PFSK-1 (cell line): ENCODE measurements around the gene CHD8.

DNA sequence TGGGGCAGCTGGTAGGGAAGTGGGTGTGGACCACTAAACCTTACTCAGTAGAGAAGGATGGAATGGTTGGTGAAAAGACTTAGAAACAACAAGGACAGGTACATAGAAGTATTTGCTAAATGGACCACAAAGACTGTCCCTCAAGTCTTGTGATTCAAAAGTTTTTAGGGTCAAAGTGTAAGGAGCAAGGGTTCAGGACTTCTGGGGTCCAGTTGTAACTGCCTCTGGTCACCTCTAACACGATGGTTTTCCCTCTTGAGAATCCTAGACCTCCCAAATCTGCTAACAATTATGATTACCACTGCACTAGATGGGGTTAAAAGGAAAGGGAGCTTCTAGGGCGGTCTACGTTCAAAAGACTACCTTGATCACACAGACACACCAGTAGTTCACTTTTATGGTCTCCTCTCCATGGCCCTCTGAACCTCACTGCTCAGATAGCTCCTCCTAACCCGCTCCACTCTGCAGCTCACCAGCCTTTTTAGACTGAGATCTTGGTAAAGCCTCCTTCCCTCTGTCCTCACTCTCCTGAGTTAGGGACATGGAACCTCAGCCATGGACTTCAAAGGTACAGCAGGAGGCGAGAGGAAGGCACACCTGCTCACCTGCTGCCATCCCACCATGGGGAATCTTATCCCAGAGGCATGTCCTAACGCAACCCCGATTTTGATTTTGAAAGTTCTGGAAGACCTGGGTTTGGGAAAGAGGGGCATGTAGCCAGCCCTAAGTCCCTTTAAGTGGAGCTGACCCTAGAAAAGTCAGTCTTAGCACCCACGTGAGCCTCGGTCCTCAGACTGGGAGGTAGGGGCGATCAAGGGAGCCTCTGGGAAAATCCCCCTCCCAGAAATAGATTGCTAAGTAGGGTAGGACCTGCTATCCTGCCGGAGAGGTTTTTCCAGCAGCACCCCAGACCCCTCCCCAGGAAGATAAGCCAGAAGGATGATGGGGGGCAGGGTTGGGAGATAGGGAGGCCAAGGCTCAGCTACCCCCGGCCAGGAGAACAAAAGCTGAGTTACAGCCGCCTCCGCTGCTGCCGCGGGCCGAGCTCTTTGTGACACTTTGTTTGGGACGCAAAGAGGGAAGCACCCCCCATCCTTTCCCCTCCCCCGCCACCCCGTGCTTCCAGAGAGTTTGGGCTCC is 1.4 kb downstream of the ZNF219 start:
- RRBS, result 9% methylated on average over 2 of the region's 20 CpGs

- RRBS, result no CpG with 5 or more reads among the region's 11 CpGs
These were observed 850 bp upstream of the ZNF219 start for GRCh38 chr14:21099145-21099864.

DNA sequence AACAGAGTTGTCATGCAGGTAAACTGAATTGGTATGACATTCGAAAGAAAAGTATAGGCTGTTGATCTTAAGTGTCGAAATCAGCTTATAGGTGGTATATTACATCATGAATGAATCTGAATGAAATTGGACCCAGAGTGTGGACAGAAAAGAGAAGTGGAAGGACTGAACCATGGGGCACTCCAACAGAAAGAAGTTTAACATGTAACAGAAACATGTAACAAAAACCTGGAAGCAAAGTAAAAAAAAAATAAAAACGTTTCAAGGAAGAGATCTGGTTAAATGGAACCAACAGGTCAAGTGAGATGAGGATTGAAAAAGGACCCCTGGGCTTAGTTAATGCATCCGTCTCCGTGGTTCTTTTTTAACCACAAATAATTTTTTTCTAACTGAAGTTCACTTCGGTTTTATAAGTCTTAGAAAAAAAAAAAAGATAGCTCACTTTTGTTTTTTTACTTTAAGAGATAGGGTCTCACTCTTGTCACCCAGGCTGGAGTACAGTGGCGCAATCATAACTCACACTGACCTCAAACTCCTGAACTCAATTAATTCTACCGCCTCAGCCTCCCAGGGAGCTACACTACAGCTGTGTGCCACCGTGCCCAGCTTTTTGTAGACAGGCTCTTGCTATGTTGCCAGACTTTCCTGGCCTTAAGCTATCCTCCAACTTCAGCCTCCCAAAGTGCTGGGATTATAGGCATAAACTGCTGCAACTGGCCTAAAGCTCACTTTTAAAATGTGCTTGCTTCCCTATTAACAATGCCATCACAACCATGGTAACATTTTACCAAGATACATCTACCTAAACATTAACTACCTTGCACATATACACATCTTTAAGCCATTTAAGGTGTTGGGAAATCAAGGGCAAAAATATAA is 11.9 kb downstream of the HNRNPC start:
- RRBS, result no CpG with 5 or more reads among the region's 9 CpGs

GRCh38 chr14:21352320-21353094 is 31.3 kb downstream of the SUPT16H start:
- RRBS, result no CpG with 5 or more reads among the region's 14 CpGs

DNA sequence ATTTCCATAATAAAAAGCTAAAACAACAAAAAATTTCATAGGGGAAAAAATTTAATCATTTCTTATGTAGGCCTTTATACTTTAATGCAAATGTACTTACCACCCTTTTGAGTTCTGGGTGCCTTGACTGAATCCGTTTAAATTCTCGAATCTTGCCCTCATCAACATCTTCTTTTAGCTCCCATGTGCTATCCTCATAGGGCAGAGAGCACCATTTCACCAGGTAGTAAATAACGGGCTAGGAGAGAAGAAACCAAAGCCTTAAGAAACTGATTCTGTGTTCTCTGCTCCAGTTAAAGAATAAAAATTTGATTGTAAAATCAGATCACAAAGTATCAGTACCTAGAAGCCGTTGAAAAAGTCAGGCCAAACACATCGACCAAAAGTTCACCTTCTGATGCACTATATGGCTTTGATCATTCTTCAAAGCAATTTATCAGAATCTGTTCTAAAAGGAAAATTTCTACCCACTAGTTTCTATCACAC is 26.0 kb upstream of the SUPT16H start:
- RRBS, result no CpG with 5 or more reads among the region's 5 CpGs

DNA sequence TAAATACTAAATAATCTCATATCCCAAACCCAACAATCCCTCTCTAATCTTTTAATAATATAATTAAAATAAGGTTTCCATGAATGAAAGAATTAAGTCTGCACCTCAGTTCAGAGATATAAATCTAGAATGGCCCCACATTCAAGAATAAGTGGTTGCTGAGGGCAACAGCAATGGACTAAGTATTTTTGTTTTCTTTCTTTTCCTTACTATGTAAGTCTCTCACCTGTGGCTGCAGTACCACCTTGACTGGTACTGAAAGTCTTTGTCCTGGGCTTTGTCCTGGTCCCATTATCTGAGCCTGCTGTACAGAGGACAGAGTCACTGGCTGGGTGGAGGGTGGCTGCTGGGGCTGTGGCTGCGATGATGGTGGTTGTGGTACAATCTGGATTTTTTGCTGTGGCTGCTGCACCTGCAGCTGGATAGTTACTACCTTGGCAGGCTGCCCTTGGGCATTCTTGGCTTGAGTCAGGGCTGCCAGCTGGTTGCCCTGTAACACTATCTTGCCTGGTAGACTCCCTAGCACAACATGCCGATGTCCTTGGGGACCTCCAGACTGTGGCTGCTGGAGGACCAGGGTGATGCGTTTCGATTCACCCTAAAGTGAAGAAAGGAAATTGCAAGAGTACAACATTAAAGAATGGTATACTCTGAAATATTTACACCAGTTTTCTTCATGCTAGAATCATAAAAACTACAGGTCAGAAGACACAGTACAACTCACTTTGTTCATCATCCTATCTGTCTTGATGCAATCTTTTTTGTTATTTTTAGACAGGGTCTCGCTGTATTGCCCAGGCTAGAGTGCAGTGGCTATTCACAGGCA is 27.0 kb downstream of the CHD8 start:
- RRBS, result no CpG with 5 or more reads among the region's 5 CpGs

DNA sequence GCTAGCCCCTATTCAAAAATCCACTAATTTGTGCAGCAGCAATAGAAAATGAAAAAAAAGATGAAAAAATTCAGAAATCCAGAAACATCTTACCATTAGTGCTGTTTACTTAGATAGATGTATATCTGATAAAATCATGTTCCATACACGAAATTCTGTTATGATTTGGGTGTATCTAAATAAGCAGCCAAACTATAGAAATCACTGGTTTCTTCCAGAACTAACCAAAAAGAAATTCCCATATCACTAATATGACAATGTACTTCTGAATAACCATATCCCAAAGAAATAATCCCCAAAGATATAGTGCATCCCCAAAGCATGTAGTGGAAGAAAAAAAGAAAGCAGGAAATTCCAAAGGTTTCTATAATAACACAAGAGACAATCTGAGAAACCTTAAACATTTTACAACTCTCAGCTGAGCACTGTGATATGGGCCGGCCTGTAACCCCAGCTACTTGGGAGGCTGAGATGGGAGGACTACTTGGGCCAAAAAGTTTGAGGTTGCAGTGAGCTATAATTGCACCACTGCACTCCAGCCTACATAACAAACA is 5.8 kb downstream of the CHD8 start:
- RRBS, result no CpG with 5 or more reads among the region's 2 CpGs

- RRBS, result under 1% methylated on average over 7 of the region's 53 CpGs
These were observed at the start of gene CHD8 for GRCh38 chr14:21455648-21456683. CHD8 (minus strand) TSS chr14:21456123.

DNA sequence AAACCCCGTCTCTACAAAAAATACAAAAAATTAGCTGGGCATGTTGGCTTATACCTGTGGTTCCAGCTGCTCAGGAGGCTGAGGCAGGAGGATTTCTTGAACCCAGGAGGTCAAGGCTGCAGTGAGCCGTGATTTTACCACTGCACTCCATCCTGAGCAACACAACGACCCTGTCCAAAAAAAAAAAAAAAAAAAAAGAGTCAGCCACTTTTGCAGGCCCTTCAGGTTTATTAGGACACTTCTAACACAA is 269 bp downstream of the OR4E1 start:
- RRBS, result no CpG with 5 or more reads among the region's 3 CpGs

DNA sequence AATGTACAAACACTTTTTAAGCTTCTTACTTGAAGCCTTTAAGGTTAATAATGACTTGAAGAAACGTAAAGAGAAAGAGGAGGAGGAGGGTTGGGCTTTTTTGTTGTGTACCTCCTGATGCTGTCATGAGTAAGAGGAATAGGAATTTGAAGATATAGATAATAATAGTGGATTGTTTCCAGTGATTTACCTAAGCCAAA is 126.5 kb upstream of the OR4E1 start:
- RRBS, result no CpG with 5 or more reads among the region's 1 CpG

GRCh38 chr14:21851477-21851986 is 177.9 kb upstream of the OR4E1 start:
- RRBS, result no CpG with 5 or more reads among the region's 4 CpGs

DNA sequence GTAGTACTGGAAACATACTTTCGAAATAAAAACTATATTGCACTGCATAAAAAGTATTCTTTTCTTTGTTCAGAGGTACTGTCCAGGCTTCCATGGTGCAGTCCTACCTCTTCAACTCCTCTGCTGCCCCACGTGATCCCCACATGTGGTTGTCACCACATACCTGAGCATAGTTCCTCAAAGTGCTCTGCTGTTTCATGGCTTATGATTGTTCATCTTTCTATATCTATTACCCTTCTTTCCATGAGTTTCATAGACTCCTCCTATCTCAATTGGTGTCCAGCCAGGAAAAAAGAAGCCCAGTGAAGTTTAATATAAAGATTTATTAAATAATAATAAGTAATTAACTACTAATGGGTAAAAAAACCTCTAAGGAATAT is 317.6 kb upstream of the OR4E1 start:
- RRBS, result no CpG with 5 or more reads among the region's 2 CpGs

GRCh38 chr14:22158962-22159661 is 429.9 kb downstream of the DAD1 start:
- RRBS, result no CpG with 5 or more reads among the region's 6 CpGs

DNA sequence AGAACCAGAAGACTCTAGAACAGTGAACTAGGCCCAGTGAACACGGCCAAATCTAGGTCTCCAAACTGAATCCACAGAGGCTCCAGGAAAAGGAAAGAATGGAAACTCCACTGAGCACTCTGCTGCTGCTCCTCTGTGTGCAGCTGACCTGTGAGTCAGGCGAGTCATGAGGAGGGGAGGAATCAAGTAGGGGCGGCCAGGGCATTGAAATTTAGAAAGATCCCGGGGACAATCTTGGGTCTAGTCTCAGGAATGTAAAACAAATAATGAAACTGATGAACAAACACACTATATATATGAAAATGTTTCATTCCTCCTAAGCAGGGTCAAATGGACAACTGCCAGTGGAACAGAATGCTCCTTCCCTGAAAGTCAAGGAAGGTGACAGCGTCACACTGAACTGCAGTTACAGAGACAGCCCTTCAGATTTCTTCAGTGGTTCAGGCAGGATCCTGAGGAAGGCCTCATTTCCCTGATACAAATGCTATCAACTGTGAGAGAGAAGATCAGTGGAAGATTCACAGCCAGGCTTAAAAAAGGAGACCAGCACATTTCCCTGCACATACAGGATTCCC is 323.3 kb downstream of the DAD1 start:
- RRBS, result no CpG with 5 or more reads among the region's 5 CpGs

- RRBS, result no CpG with 5 or more reads among the region's 4 CpGs
These were observed 308.2 kb downstream of the DAD1 start for GRCh38 chr14:22280817-22281263.

GRCh38 chr14:22305507-22306322 is 283.3 kb downstream of the DAD1 start:
- RRBS, result no CpG with 5 or more reads among the region's 6 CpGs

DNA sequence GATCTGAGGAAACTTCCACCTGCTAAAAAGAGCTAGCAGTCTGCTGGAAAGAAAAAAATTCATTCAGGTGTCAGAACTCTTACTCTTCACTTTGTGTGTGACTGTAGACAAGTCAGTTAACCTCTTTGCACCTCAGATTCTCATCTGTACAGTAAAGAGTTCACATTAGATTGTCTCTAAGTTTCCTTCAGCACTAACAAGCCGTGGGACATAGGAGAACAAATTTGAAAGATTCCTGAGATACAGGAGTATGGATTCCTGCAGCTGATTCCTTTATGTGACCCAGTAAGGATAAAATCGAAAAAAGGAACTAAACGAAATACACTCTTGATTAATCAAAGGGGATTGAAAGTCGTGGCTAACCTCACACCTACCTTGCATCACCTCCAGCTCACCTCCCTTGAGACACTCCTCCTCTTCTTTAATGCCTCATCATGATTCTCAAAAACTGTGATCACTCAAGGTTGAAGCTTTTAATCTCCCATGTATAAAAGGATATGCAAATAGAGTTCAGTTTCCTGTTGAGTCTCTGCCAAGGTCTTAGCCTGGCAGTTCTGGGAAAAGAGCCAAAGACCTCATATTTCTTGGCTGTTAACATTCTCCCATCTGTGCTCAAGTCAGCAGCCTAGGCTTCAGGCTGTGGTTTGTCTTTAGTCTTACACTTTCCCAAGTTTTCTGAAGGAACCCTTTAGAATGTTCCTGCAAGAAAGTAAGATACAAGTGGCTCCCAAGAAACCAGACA is 156.6 kb downstream of the DAD1 start:
- RRBS, result no CpG with 5 or more reads among the region's 4 CpGs

DNA sequence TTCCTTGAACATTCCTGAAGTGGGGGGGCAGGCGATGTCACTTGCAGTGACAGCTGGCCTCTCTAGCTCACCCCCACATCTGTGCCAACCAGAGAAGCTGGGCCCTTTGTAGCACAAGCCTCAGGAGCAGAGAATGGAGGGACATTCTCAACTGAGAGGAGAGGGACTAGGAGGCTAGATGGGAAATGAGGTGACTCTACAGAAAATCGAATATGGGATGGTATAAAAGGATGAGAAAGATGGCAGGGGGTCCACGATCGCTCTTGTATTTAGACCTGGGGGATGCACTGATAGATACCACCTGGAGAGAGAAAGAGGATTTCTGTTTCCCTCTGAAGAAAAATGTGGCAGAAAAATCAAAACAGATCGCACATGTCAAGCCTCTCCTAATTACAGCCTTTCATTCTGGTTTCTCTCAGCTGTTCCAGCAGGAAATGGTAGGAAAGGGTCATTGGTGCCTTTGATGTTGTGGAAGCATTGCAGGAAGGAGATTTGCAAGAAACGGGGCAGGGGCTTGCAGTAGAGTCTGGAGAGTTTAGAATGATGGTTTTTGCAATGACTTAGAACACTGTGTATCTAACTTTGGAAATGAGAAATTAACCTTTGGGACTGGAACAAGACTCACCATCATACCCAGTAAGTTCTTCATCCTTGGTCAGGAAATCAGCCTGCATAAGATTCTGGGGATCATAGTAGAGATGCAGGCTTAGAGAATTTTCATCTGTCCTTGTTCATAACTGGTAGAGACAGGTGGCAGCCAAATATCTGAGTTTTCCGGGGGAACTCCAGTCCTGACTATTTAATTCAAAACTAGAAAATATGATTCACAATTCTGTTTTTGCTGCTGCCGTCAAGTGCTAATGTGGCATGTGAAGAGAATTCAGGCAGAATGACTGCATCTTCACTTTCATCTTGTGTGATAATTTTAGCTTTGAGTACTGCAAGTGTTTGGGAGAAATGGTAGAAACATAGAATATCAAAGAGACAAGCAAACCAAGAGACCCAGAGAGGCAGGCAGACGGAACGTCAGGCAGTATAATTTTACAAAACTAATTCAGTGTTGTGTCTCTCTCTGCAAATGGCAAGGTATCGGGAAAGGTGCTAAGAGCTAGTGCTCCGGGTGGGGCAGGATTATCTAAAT is 98.7 kb downstream of the DAD1 start:
- RRBS, result no CpG with 5 or more reads among the region's 12 CpGs

GRCh38 chr14:22492510-22493102 is 96.4 kb downstream of the DAD1 start:
- RRBS, result no CpG with 5 or more reads among the region's 9 CpGs

DNA sequence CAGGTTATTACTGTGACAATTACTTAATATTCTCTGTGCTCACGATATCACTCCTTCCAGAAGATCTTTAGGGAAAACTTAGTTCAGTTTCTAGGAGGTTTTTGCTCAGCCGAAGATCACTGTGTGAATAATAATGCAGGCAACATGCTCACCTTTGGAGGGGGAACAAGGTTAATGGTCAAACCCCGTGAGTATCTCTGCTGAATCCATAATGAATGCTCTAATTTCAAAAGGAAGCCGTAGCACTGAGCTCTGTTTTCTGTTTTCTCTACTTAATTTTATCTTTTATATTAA is 87.6 kb downstream of the DAD1 start:
- RRBS, result no CpG with 5 or more reads among the region's 4 CpGs